Omental fat pad (tissue), 4 donors: ENCODE data around the genes SSPN and PPFIBP1.

- PRO-cap: no peak
- RAMPAGE, long total RNA, 4 experiments: no peak in any of the 4 experiments
Measured at GRCh38 chr12:22539024-22539509, 5.3 kb downstream of the C2CD5 start.

GRCh38 chr12:22658643-22658965 is 33.6 kb downstream of the ETNK1 start:
- PRO-cap: no peak
- RAMPAGE, long total RNA, 4 experiments: no peak in any of the 4 experiments

DNA sequence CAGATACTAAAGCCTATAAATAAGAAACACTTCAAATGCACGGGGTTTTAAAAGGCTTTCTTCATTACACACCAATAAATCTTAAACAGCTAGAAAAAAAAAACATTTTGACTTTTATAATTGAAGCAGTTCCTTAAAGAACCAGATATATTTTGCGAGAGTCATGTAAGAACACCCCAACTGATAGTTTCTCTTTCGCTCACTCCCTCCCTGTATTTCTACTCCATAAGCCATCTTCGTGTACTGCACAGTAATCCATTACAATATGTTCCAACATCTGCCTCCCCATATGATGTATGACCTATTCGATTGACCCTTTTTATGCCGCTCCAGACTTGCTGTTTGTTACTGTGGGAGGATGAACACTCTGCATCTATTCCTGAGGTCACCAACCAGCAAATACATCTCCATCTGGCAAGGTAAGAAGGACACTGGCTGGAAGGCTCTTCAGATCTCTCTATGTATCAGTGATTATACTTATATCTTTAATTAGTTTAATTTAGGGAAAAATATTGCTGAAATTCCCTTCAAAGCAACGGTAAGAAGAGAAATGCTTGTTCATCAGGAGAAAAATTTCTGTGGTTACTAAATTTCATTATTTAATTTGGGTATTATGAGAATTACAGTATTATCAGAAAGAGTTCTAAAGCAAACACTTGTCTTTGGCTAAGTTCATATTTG is 331.6 kb downstream of the SOX5 start:
- PRO-cap: no peak
- RAMPAGE, long total RNA, 4 experiments: no peak in any of the 4 experiments

GRCh38 chr12:23721298-23721855 is 228.1 kb downstream of the SOX5 start:
- PRO-cap: no peak
- RAMPAGE, long total RNA, 4 experiments: no peak in any of the 4 experiments

- PRO-cap: no peak
- RAMPAGE, long total RNA, 4 experiments: no peak in any of the 4 experiments
Measured at GRCh38 chr12:24551366-24551767, 397.5 kb downstream of the BCAT1 start.

GRCh38 chr12:24814384-24814703 is 134.6 kb downstream of the BCAT1 start:
- PRO-cap: no peak
- RAMPAGE, long total RNA, 4 experiments: no peak in any of the 4 experiments

DNA sequence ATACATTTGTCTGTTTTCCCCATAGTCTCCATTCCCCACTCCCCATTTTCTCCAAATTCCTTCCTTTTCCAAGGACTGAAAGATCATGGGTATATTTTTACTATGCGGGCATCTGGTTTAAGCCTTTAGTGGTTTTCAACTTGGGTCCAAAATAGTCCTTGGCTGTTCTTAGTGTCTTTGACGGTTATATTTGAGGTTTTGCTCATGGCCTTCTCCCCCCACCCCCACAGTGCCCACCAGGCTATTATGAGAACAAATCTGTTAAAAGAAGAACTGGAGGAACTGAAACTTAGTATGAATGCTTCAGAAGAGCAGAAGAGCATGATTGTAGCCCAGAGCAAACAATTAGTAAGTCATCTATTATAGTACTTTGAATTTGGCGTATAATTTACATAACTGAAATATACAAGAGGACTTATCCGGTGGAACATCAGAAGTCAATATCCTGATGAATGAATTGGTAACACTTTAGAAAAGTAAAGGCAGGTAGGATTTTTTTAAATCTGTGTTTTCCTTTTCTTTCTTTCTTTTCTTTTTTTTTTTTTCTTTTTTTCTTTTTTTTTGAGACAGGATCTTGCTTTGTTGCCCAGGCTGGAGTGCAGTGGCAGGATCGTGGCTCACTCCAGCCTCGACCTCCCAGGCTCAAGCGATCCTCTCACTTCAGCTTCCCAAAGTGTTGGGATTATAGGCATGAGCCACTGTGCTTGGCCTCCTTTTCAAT is 31.8 kb upstream of the IRAG2 start:
- PRO-cap: no peak
- RAMPAGE, long total RNA, 4 experiments: no peak in any of the 4 experiments

DNA sequence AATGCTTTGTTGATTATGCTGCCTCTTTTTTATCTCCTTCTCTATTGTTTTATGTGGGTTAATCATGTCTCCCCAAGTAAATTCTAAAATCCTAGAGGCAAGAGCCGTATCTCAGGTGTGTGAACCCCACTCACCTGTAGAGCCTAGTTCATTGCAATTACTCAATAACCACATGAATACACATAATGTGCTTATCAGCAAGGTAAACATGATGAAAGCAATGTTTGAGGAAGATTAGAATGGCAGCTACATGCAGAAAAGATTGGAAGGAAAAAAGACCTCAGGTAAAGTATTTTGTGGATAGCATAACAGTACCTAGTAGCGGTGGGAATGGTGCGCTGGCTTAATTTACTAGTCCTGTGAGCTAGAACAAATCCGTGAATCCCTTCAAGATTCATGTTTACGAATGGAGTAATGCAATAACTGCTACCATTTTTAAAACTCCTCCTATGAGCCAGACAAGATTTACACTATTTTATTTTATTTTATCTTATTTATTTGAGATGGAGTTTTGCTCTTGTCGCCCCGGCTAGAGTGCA is 5.3 kb upstream of the KRAS start:
- PRO-cap: no peak
- RAMPAGE, long total RNA, 4 experiments: no peak in any of the 4 experiments

GRCh38 chr12:25986174-25986403 is 27.6 kb downstream of the RASSF8 start:
- PRO-cap: no peak
- RAMPAGE, long total RNA, 4 experiments: no peak in any of the 4 experiments

- PRO-cap: no peak
- RAMPAGE, long total RNA, 4 experiments: no peak in any of the 4 experiments
Measured at GRCh38 chr12:26153222-26153788, 28.5 kb upstream of the BHLHE41 start.

- PRO-cap: no peak
- RAMPAGE, long total RNA, 4 experiments: no peak in any of the 4 experiments
Measured at GRCh38 chr12:26176800-26177027, 18.7 kb upstream of the SSPN start.

DNA sequence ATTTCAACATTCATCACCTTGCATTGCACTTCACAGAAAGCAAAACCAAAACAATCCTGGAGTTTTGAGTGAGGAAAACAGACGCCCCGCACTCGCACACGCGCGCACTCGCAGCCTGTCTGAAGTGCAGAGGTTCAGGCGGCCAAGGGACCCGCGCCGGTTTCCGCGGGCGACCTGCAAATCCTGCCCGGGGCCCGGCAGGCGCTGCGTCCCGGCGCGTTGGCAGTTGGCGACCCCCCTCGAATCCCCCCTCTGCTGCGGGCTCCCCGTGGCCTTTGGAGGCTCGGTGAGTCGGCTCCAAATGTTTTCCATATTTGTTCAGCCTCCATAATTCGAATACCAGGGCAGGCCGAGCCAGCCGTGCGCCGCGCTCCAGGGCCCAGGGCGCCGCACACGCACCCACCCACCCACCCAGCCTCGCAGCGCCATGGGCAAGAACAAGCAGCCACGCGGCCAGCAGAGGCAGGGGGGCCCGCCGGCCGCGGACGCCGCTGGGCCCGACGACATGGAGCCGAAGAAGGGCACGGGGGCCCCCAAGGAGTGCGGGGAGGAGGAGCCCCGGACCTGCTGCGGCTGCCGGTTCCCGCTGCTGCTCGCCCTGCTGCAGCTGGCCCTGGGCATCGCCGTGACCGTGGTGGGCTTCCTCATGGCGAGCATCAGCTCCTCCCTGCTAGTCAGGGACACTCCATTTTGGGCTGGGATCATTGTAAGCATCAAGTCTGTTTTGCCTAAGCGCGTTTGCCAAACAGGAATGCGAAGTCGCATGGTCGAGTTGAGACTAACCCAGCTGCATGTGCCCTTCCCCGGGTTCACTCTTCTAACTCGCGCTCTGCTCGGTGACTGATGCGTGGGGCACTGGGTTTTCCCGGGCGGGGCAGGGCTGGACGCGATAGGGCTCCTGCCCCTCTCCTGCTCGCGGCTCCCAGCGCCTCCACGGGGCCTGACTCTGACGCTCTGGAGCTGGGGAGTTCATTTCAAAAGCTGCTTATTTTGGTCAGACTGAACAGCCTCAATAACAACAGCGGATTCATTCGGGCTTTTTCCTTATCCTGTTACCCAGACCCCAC is at the start of gene SSPN:
SSPN (plus strand) TSS at position 328 of the 1,067 bp plus-strand sequence.
- PRO-cap: no peak
- RAMPAGE, long total RNA, 4 experiments: start-site peak on the plus strand in 2 of 4 experiments, centred at positions 109 to 133 of the sequence, 37 to 72 reads per replicate

- PRO-cap: no peak
- RAMPAGE, long total RNA, 4 experiments: no peak in any of the 4 experiments
Measured at GRCh38 chr12:26230559-26231158, 35.3 kb downstream of the SSPN start.

GRCh38 chr12:26239333-26239974 is 44.1 kb downstream of the SSPN start:
- PRO-cap: no peak
- RAMPAGE, long total RNA, 4 experiments: no peak in any of the 4 experiments

GRCh38 chr12:26240228-26240780 is 44.9 kb downstream of the SSPN start:
- PRO-cap: no peak
- RAMPAGE, long total RNA, 4 experiments: no peak in any of the 4 experiments

DNA sequence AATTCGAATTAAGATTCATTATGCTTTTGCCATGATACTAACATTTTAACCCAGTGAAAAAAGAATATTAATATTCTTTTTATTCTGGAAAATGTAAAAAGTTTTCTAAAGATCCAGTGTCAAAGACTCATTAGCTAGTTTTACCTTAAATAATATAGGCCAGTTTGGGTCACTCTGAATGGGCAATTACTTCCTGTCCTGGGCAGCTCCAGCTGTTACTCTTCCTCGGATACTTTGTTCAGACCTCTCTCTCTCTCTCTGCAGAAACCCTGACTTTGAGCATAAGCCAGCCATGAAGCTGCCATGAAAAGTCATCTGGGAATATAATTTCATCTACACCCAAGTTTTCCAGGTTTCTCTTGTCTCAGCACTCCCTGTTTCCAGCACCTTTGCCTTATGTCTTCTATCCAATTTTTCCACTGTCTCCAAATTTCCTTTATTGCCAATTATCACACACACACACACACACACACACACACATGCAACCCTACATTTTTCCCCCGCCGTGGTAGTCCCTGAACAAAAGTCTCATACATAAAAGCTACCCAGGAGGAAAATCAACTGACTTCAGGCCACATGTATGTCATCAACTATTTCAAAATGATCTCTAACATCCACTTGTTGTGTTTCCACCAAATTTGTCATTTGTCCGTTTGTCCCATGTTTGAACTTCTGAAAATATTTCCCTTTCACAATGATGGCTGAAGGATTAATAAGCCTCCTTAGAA is 318.1 kb downstream of the SSPN start:
- PRO-cap: no peak
- RAMPAGE, long total RNA, 4 experiments: no peak in any of the 4 experiments

GRCh38 chr12:26953484-26953929 is 15.2 kb downstream of the FGFR1OP2 start:
- PRO-cap: no peak
- RAMPAGE, long total RNA, 4 experiments: no peak in any of the 4 experiments

DNA sequence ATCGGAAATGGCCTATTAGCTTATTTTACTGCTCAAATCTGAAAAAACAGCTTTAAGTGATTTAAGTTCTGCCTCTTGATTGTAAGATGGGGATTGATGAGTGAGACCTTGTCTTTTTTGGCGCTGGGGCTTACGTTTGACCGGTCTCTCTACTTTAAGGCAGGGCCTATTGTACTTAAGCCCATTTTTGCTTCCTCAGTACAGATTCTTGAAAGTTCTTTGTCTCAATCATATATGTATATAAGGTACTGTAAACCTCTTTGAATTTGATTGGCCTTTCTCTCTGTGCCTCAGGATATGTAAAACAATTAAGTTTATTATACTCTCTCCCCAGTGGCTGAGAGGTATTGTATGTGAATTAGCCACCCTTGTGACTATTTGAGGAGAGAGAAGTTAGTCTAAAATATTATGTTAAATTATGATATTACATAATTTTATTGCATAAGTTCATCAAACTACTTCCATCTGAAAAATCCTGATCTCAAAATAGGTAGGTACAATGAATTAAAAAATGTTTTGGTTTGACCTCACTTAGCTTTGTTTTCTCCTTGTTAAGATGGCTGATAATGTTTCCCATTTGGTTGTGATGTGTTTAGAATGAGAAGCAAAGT is 1.3 kb downstream of the STK38L start:
- PRO-cap: no peak
- RAMPAGE, long total RNA, 4 experiments: no peak in any of the 4 experiments

DNA sequence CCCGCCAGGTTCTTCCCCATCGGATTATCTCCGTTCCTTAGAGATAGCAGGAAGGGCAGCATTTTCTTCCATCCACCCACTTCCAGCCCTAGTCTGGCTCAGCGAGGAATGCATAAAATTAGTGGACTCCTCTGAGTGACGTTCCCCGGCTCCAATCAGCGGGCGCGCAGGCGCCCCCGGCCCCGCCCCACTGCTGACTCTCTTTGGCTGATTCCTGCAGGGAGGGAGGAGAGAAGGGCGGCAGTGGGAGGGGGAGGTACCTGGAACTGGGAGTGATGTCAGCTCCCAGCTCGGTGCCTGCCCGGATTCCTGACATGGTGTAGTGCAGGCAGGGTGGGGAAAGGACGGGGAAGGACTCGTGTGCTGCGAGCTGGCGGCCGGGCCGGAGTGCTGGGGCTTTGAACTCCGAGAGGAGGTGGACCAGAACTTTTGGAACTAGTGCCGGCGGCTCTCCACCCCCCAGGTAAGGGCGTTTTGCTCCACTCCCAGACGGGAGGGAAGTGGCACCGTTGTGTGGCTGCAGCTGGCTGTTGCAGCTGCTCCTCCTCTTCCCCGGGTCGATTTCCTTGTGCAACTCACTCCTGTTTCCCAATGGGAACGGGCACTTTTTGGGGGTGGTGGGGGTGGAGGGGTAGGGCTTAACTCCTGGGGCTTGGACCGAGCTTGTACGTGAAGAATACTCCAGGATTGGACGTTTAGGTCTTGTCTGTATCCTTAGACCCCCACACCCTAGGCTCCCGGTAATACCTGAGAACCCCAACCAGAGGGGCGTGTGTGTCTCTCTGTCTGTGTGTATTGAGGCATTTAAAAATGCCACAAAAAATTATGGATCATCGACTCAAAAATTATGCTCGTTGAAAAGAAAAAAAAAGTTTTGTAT is at the start of gene PPFIBP1:
PPFIBP1 (plus strand) TSS at position 304 of the 880 bp plus-strand sequence.
- PRO-cap: bidirectional peak, plus-strand start at position 322 of the sequence, minus-strand start at position 100 of the sequence
- RAMPAGE, long total RNA, 4 experiments: start-site peak on the plus strand in 2 of 4 experiments, centred at positions 304 to 315 of the sequence, 258 to 668 reads per replicate; start-site peak on the minus strand in 1 of 4 experiments, centred at position 95 of the sequence, 27 reads per replicate

GRCh38 chr12:27595121-27595684 is 71.2 kb downstream of the PPFIBP1 start:
- PRO-cap: no peak
- RAMPAGE, long total RNA, 4 experiments: no peak in any of the 4 experiments